Measurements from ENCODE around the genes LDB1 and NFKB2.

GRCh38 chr10:100482156-100482840 is 19.5 kb downstream of the WNT8B start:
- CAGE, long polyA plus RNA, result no peak
- RRBS, result 2% methylated on average over 31 of the region's 59 CpGs

- CAGE, long polyA plus RNA, result no peak
- RRBS, result no CpG with 5 or more reads among the region's 22 CpGs
Measured at GRCh38 chr10:100882692-100883150, 30.0 kb upstream of the SLF2 start.

DNA sequence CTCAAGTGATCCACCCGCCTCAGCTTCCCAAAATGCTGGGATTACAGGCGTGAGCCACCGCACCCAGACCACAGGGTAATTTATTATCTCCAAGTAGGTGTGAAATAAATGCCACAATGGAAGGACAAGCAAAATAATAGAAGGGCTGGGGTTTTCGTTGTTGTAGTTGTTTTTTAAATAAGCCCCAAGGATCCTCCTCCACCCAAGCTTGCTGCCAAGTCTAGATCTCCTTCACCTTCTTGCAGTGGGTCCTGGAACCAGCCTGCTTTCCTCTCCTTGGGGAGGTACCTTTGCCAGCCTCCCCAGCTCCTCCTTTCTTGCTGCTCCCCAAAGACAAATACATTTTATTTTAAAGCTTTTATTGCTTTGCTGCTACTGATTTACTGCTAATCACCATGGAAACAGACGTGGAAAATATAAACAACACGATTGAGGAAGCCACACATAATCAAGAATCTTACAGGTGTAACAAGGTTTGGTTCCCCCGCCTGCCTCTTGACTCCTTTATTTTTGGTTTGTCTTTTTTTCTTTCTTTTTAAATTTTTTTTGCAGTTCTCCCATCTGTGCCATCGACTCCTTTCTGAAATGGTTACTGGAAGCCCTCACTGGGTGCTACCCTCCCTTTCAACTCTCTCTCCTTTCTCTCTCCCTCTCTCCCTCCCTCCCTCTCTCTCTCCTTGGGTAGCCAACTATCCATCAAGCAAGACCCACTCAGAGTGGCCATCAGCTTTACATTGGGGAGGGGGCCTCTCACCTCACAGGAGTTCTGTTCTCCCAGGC is 17.4 kb upstream of the SLF2 start:
- CAGE, long polyA plus RNA, result no peak
- RRBS, result no CpG with 5 or more reads among the region's 8 CpGs

DNA sequence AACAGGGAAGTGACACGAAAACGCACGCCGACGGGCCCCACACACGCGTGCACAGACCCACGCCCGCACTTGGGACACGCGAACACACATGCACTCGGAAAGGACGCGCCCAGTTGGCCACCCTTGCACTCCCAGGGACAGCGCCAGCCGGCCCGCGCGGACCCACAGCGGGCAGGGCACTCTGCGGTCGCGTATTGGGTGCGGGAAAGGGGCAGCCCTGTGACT is 2.3 kb upstream of the LZTS2 start:
- CAGE, long polyA plus RNA, result no peak
- RRBS, result 1% methylated on average over 5 of the region's 24 CpGs

DNA sequence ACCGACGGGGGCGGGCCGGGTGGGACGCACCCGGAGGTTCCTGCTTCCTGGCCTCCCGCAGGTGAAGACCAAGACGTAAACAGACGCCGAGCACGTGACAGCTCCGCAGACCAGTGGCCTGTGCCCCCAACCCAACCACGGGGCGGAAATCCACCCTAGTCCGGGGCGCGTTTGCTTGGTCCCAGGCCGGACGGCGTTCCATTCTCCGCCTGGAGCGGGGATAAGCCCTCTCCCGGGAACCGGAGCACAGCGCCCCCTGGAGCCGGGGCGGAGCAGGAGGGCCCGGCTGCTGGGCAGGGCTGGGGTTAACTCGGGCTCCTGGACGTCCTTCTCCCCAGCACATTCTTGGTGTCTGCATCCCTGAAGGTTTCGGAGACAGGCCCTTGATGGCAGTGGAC is 2.0 kb upstream of the LZTS2 start:
- CAGE, long polyA plus RNA, result no peak
- RRBS, result 0% methylated on average over 9 of the region's 31 CpGs

DNA sequence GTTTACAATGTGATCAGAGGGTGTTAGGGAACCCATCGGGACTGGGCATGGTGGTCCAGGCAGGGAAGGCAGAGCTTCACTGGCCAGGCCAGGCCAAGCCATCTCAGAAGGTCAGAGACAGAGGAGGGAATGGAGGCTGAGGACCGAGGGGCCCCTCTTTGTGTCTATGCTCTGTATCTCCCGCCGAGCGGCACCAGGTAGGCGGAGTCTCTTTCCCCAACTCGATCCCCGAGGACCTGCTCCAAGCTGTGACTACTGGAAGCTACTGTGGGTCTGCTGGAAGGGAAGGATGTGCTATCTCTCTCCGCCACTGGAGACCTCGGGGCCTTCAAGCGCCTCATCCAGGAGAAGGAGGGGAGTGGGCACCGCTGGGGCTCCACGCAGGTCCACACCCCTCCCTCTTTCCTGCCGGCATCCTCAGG is 15.1 kb upstream of the KAZALD1 start:
- CAGE, long polyA plus RNA, result no peak
- RRBS, result no CpG with 5 or more reads among the region's 14 CpGs

GRCh38 chr10:101060515-101061060 is 1.2 kb upstream of the KAZALD1 start:
- CAGE, long polyA plus RNA, result no peak
- RRBS, result no CpG with 5 or more reads among the region's 34 CpGs

DNA sequence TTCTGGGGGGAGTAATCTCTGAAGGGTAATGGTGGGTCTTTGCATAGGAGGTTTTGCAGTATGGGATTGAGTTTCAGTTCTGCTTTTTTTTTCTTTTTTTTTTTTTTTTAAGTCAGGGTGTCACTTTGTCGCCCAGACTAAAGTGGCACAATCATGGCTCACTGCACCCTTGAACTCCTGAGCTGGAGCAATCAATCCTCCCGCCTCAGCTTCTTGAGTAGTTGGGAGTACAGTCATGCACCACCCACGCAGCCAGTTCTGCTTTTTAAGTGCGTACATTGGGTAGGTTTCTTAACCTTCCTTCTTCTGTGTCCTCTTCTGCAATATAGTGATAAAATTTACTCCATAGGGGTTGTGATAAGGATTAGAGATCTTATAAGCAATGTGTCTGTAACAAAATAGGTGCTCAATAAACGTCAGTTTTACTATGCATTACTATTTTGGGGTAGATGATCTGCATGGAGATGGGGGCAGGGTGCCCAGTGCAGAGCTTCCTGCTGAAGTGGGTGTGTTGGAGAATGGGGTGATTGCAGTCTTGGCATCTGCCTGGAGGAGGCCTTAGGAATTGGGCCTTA is 9.6 kb downstream of the KAZALD1 start:
- CAGE, long polyA plus RNA, result no peak
- RRBS, result no CpG with 5 or more reads among the region's 5 CpGs

DNA sequence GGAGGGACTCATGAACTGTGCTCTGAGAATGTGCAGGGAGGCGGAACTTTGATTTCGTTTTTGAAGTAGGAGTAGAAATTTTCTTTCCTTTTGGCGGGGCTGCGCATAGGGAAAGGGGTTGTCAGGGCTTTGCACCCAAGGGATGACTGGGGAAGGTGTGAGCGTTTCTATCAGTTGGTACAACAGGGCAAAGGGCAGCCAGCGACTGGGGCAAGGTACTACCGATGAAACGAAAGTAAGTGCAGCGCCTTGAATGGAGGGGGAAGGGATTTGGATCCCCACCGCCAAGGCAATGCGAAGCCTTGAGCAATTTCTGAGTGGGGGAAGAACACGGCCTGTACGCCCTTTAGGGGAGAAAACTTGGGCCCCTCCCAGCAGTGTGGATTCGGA is 10.3 kb upstream of the TLX1 start:
- CAGE, long polyA plus RNA, result no peak
- RRBS, result no CpG with 5 or more reads among the region's 14 CpGs

GRCh38 chr10:101146933-101147278 is 15.8 kb downstream of the TLX1 start:
- CAGE, long polyA plus RNA, result no peak
- RRBS, result no CpG with 5 or more reads among the region's 9 CpGs

DNA sequence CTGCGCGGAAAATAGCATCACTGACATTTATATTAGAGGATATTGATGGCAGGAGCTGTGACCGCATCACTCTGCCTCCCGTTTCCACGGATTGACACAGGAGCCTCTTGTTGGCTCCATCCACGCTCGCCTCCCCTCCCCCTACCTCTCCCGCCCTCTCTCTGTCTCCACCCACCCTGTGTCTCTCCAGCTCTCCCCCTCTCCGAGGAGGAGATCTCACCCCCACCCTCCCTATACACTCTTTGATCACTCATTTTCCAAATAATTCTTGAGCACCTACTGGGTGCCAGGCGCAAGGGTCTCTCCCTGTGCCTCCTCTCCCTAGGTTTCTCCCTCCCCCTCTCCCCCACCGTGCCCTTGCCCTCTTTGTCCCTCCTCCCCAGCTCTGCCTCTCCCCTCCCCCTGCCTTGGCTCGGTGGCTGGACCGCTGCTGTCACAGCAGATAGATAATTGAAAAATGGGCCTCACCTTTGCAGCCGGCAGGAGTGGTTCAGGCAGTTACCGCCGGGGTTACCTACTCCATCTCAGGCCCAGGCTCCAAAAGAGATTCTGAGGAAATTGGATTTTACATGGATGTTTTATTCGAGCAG is 61.0 kb upstream of the BTRC start:
- CAGE, long polyA plus RNA, result no peak
- RRBS, result no CpG with 5 or more reads among the region's 17 CpGs

DNA sequence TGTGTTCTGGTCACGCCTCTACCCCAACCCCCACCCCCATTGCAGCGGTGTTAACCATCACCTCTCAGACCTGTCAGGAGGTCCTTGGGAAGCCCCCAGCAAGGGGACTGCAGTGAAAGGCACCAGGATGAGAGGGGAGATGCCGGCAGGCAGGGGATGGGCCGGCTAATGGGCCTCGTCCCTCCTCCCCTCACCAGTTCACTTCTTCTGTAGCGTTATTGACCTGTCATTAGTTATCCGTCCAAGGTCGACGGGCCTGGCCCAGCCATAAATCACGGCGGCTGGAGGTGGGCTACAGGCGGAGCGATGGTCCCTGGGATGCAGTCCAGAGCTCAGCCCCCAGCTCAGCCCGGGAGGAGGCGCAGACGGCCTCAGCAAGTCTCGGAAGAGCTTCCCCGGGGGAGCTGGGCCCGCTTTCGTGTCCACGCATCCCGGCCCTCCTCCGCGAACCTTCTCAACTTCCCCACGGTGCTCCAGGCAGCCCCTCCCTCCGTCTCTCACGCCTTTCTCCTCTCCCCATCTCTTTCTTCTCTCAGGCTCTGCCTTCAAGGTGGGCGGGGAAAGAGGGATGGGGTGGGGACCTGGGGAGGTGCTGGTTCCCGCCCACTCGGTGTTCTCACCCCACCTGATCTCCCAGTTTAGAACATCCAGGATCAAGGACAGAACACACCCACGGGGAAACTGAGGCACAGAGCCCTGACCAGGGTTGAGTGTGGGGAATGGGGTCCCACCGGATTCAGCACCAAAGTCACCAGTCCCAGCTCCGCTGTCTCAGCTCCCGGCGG is 18.5 kb downstream of the POLL start:
- CAGE, long polyA plus RNA, result no peak
- RRBS, result 7% methylated on average over 5 of the region's 35 CpGs

- CAGE, long polyA plus RNA, result no peak
- RRBS, result no CpG with 5 or more reads among the region's 5 CpGs
Measured at GRCh38 chr10:101687411-101688208, 7.4 kb downstream of the FBXW4 start.

GRCh38 chr10:101809888-101811194 is 7.9 kb downstream of the OGA start:
- CAGE, long polyA plus RNA, result no peak
- RRBS, result no CpG with 5 or more reads among the region's 15 CpGs

DNA sequence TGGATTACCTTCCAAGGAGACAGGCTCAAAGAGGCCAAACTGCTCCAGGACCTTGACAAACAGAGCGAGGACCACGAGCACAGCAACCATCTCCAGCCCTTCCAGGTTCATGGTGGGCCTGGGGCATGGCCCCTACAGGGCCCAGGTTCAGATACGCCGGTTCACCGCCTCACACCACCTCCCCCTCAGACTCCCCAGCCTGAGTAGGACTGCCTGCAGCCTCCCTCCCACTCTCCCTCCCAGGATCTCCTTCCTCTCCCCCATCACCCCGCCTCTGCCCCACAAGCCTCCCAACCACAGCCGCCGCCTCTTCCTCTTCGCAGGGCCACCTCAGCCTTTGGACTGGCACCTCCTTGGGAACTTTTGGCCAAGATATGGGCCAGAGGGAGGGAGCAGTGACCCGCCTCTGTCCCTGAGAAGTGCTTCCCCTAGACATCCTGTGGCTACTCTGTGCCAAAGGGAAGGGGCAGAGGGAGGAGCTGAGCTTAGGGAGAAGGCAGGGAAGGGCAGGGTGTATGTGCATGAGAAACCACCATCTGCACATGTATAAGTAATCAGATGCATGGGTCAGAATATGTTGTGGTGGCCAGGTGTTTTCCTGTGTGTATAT is 9.2 kb downstream of the KCNIP2 start:
- CAGE, long polyA plus RNA, result no peak
- RRBS, result no CpG with 5 or more reads among the region's 10 CpGs

DNA sequence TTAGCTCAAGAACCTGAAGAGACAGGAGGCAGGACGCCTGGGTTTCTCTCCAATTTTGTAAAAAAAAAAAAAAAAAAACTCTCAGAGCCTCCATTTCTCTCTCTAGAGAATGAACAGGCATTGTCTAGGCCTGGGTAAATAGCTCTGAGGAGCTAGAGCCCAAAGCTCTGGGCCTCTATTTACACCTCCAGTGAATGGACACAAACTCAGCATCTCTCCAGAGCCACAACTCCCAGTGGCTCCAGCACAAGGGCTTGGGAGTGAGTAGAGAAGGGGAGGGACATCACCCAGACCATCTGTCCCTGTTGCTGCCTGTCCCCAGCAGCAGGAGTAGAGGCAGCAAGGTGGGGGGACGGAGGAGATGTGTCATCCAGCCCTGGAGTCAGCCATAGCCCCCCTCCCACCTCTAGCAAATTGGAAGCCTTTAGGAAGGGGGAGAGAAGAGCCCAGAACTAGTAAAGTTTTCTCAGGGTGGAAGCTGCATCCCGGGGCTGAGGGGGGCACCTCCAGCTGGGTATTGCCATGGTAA is 6.4 kb downstream of the LDB1 start:
- CAGE, long polyA plus RNA, result no peak
- RRBS, result no CpG with 5 or more reads among the region's 3 CpGs

DNA sequence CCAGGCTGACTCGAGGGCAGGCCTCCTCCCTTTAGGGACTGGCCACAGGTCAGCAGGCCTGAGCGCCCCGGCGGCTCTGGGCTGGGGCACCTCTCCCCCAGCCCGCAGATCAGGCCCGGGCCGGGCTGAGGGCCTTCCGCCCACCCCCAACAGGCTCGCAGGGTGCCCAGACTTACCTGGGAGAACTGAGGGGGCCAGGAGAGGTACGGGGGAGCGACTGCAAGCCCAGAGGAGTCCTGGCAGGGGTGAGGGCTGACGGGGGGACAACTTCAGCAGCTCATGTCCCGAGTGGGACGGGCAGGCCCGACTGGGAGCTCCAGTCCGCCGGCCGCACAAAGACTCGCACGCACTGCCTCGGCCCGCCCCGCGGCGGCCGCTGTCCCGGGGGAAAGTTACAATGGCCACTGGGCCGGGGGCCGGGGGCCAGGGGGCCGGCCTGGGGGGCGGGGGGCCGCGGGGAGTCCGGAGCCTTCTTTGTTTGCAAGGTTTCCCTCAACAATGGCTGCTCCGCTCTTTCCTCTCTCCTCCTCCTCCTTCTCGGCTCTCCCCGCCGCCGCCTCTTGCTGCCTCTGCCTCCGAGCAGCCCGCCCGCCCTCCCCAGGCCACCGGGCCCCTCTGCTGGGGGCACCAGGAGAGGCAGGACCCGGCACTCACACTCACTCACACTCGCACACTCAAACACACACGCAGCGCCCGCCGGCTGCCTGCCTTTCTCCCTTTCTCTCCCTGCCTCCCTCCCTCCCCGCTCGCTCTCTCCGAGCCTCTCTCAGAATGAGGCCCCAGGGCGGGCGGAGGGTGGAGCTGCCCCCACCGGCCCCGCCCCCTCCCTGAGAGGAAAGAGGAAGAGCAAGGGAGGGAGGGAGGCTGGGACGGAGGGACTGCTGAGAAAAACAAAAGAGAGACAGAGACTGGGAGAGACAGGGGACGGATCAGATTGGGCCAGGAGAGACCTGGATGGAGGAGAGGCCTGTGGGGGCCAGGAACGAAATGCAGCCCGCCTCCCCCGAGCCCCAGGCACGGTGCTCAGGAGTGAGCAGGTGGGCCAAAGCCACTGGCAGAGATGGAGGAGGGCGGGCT is 5.6 kb downstream of the LDB1 start:
- CAGE, long polyA plus RNA, result no peak
- RRBS, result 2% methylated on average over 21 of the region's 63 CpGs

GRCh38 chr10:102120041-102121004 is at the start of gene LDB1:
TSS of gene LDB1 (minus strand) at chr10:102120368.
- CAGE, long polyA plus RNA, result no peak
- RRBS, result 2% methylated on average over 12 of the region's 111 CpGs

- CAGE, long polyA plus RNA, result no peak
- RRBS, result 57% methylated on average over 6 of the region's 45 CpGs
Measured at GRCh38 chr10:102240368-102241088, 784 bp downstream of the PITX3 start.

- CAGE, long polyA plus RNA, result no peak
- RRBS, result 2% methylated on average over 16 of the region's 56 CpGs
Measured at GRCh38 chr10:102394873-102395819, at the start of gene NFKB2. TSS of gene NFKB2 (plus strand) at chr10:102395705.